Uterus (tissue), 7 donors: ENCODE measurements around a stretch of chr22.

GRCh38 chr22:45440751-45441647 lies 27.5 kb downstream of the RIBC2 start:
- PRO-cap, 4 experiments = peak in 2 of 4 experiments; most common plus-strand start chr22:45440887 (in 1); most common minus-strand start chr22:45441335 (in 1)
- RAMPAGE, long total RNA, 2 experiments = no peak in any of the 2 experiments
- RRBS = 31% methylated on average over 6 of the region's 23 CpGs

DNA sequence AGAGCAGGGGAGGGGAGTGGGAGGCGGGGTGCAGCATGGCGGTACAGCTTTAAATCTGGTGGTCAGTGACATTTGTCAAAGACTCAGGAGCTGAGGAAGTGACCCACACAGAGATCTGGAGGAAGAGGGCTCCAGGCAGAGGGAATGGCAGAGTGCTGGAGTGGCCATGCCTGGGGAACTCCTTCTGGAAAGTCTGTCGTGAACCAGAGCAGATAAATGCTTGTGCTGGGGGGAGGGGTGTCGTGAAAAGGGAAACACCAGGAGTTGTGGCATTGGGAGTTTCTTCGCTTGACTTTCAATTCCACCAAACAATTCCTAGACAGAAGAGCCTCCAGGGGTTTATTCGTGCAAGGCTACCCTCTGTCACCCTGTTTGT lies 83.5 kb upstream of the ATXN10 start:
- PRO-cap, 4 experiments = no peak in any of the 4 experiments
- RAMPAGE, long total RNA, 2 experiments = no peak in any of the 2 experiments
- RRBS = no CpG with 5 or more reads among the region's 6 CpGs

GRCh38 chr22:45626187-45626764 lies 45.4 kb upstream of the ATXN10 start:
- PRO-cap, 4 experiments = peak in 2 of 4 experiments; most common plus-strand start chr22:45626594 (in 2); most common minus-strand start chr22:45626455 (in 2)
- RAMPAGE, long total RNA, 2 experiments = no peak in any of the 2 experiments
- RRBS = 96% methylated on average over 4 of the region's 23 CpGs

- PRO-cap, 4 experiments = no peak in any of the 4 experiments
- RAMPAGE, long total RNA, 2 experiments = no peak in any of the 2 experiments
- RRBS = 32% methylated on average over 4 of the region's 17 CpGs
Observed at GRCh38 chr22:45896346-45897019, 80.5 kb downstream of the WNT7B start.

GRCh38 chr22:46004423-46005023 lies 27.6 kb upstream of the WNT7B start:
- PRO-cap, 4 experiments = no peak in any of the 4 experiments
- RAMPAGE, long total RNA, 2 experiments = no peak in any of the 2 experiments
- RRBS = no CpG with 5 or more reads among the region's 19 CpGs

DNA sequence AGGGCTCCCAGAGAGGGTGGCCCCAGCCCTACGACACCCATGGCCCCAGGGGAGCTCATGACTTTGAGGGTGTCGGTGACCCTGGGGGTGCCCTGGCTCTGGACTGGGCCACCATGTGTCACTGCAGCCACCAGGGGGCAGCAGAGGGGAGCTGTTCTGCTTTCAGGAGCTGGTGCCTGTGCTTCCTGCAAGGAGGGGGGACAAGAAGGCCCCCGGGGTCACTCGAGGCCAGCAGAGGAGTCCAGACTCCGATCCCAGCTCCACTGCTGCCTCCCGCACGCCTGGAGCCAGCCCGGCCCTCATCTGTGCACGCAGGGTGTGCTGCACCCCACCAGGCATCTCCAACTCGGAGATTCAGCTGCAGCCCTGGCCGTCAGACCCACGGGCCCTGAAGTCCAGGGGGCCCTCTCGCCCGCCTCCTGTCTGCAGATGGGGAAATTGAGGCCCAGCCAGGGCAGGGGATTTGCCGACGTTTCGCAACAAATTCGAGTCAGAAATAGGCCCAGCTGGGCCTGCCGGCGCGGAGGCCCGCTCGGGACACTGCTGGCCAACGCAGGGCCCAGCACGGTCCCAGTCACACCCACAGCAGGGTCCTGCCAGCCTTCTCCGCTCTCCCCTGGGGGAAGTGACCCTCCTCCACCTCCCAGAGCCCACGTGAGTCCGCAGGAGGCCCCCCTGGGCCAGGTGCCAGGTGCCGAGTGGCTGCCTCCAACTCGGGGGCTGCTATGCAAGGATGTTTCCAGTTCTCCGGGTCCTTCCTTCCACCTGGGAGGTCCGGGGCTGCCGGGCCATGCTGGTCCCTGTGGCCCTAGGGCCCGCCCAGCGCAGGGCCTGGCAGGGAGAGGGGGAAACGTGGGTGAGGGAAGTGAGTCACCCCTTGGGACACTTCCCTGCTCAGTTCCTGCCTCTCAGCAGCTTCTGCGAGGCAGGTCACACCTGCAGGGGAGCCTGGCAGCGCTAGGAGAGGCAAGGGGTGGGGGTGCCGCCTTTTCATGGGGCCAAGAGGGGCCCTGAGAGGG lies 29.7 kb upstream of the WNT7B start:
- PRO-cap, 4 experiments = peak in 4 of 4 experiments; most common plus-strand start position 234 of the sequence (in 2); most common minus-strand start position 307 of the sequence (in 1)
- RAMPAGE, long total RNA, 2 experiments = no peak in any of the 2 experiments
- RRBS = 2% methylated on average over 5 of the region's 39 CpGs

DNA sequence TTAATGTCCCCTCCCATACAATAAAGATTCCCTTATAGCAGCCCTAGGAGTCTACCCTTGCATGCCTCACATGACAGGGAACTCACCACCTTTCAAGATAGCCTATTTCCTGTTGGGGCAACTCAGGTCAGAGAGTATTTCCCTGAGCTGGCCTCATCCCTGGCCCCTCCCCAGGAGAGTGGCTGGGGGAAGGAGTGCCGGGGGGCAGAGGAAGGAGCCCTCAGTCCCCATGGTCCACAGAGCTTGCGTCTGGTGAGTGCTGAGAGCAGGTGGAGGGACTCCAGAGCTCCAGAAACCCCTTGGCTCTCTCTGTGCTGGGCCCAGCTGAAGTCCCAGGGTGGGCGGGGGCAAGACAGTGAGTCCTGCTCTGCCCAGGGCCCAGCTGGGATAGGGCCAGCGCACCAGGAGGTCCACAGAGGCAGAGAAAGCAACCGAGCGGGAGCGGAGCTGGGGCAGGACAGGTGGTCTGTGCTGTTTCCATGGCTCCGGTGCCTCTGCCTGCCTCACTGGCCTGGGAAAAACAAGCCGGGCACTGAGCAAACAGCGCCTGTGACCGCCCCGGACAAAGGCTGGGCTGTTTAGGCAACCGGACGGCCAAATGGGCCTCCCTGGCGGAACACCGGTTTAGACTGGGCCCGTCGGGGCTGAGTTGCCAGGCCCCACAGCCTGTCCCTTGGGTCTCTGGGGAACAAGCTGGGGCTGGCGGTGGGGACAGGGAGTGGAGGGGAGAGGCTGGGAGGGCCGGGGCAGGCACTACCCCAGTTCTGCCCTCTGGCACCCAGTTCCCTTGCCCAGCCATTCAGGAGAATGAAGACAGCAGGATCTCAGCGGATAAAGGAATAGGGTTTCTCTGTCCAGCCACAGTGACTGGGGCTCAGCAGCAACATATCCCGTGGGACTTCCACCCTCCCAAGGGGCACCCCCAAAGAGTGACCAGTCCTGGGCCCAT lies 34.1 kb upstream of the WNT7B start:
- PRO-cap, 4 experiments = no peak in any of the 4 experiments
- RAMPAGE, long total RNA, 2 experiments = no peak in any of the 2 experiments
- RRBS = 85% methylated on average over 2 of the region's 22 CpGs

DNA sequence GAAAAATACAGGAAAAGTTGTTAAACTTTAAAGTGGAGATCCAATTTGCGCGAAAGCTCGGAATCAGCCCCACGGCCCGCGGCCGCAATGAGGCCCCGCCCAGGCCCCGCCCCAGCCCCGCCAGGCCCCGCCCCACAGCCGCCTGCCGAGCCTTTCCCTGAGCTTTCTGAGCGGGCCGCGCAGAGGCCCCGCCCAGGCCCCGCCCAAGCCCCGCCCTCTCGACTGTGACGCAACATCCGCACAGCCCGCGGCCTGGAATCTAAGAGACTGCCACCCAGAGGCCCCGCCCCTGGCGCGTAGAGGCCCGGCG lies 58.6 kb upstream of the WNT7B start:
- PRO-cap, 4 experiments = peak in 4 of 4 experiments; most common minus-strand start position 89 of the sequence (in 4)
- RAMPAGE, long total RNA, 2 experiments = no peak in any of the 2 experiments
- RRBS = 4% methylated on average over 2 of the region's 29 CpGs

- PRO-cap, 4 experiments = peak in 3 of 4 experiments; most common plus-strand start chr22:46044314 (in 3)
- RAMPAGE, long total RNA, 2 experiments = no peak in any of the 2 experiments
- RRBS = 1% methylated on average over 3 of the region's 8 CpGs
Observed at GRCh38 chr22:46044263-46044453, 67.2 kb upstream of the WNT7B start.

- PRO-cap, 4 experiments = no peak in any of the 4 experiments
- RAMPAGE, long total RNA, 2 experiments = start-site peak on the plus strand in 1 of 2 experiments, at chr22:46094420-46094489 at its widest, 7 reads per replicate
- RRBS = no CpG with 5 or more reads among the region's 8 CpGs
Observed at GRCh38 chr22:46094304-46094739, 56.0 kb upstream of the PPARA start.

DNA sequence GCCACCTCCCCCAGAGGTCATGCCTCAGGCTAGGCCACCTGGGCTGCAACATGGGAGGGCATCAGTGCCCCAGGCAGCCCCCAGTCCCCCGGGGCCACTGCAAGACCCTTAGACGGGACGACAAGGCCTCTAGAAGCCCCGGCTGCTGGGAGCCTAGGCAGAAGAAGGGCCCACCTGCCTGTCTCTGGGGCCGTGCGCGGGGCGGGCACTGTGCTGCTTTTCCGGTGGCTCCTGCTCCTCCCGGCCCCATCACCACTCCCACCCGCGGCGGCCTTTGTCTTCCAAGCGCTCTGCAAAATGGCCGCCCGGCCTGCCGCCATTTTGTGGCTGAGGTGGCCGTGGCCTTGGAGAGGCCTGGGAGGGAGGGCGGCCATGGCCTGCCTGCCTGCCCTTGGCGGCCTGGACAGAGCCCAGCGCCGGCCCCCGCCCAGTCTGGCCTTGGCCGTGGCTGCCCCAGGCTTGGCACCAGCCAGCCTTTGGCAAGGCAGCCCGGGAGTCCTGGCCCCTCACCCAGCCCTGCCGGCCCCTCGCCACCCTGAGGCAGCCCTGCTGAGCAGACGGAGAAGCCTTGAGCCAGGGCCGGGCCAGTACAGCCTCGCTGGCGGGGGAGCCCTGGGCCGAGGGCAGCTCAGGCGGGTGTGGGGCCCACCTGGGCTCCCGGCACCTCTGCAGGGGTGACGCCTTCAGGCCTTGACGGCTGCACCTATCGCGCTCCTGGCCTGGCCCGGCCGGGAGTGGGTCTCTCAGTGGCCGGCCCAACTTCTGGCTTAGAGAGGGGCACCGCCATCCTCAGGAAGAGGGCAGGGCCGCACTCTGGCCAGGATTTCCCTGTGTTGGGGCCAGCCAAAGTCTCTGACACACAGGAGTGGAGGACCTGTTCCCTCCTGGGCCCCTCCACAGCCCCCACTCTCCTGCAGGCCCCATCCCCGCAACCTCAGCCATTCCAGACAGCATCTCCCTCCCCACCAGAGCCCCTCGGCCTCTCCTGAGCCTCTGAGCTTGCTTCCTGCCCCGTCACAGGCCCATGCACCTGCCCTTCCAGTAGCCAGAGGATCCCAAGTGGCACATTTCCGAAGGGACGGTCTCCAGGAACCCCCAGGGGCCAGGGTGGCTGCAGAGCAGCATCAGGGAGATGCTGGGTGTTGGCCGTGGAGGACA lies 45.9 kb upstream of the PPARA start:
- PRO-cap, 4 experiments = no peak in any of the 4 experiments
- RAMPAGE, long total RNA, 2 experiments = no peak in any of the 2 experiments
- RRBS = 25% methylated on average over 35 of the region's 49 CpGs

DNA sequence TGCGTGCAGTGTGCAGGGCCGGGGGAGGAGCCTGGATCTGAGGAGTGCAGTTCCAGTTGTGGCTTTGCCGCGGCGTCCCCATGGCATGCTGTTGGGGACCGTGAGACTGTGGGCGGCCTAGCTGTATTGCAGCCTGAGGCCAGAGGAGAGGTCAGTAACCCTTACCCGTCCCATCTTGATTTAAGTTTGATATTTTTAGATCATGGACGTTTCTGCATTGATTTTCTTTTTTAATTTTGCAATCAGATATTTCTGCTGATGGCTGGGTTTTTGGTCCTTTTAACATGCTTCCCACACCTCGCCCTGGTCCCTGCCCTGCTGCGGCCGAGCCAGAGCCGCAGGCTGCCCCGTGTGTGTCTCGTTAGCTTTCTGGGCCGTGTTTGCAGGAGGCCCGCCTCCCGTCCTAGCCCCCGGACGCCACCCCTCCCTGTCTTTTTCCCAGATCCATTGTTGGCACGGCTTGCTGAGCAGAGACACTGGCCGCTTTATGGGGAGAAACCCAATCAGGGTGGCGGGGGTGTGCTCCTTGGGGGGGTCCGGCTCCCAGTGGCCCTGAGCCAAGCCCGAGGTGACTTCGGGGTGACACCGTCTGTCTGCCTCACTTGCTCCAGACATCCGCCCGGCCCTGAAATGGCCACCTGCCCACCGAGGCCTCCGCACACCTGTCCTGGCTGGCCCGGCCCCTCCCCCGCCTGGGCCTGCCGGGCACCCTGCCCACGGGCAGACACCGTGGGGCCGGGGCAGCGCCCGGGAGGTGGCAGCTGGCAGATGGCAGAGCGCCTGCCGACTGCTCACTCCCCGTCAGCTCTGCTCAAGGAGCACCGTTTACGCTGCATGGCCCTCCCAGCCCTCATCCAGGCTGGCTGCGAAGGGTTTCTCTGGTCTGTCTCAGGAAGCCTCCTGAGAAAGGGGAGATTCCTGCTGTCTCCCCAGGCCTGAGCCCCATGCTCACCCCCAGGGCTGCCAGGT lies 43.3 kb upstream of the PPARA start:
- PRO-cap, 4 experiments = peak in 4 of 4 experiments; most common plus-strand start position 774 of the sequence (in 2); most common minus-strand start position 371 of the sequence (in 2)
- RAMPAGE, long total RNA, 2 experiments = no peak in any of the 2 experiments
- RRBS = 5% methylated on average over 12 of the region's 45 CpGs

DNA sequence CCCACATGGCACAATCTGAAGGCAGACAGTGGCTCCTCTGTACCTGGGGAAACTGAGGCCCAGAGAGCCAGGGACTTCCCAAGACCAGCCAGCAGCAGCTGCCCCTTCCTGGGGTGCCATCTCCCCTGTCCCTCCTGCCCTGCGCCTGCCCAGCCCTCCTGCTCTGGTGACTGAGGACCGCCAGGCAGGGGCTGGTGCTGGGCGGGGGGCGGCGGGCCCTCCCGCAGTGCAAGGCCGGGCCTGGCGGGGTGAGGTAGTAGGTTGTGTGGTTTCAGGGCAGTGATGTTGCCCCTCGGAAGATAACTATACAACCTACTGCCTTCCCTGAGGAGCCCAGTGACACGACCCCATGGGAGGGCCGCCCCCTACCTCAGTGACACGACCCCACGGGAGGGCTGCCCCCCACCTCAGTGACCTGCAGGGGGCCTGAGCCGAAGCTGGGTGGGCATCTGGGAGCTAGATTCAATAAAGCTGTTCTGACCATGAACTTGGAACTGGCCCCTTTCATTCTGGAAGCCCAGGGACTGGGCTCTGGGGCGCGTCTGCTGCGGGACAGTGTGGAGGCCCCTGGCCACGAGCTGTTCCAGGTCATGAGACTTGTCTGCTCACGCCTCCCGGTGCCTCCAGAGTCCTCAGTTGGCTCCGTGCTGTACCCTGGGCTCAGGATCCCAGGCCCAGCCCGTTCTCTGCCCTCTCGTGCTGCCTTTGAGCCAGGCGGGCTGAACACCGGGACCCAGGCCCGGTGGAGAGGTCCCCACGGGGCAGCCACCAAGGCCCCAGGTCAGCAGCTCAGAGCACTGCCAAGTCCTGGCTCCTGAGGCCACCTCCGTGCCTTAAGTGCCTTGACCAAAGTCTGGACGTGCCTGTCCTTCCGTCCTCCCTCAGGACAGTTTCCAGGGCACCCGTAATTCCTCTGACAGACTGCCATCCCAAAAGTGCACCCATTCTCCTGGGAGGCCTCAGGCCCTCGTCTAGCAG lies 36.6 kb upstream of the PPARA start:
- PRO-cap, 4 experiments = peak in 4 of 4 experiments; most common plus-strand start position 250 of the sequence (in 4); most common minus-strand start position 317 of the sequence (in 4)
- RAMPAGE, long total RNA, 2 experiments = no peak in any of the 2 experiments
- RRBS = 36% methylated on average over 5 of the region's 32 CpGs

- PRO-cap, 4 experiments = peak in 1 of 4 experiments; most common plus-strand start chr22:46116592 (in 1); most common minus-strand start chr22:46116587 (in 1)
- RAMPAGE, long total RNA, 2 experiments = no peak in any of the 2 experiments
- RRBS = no CpG with 5 or more reads among the region's 33 CpGs
Observed at GRCh38 chr22:46116219-46116958, 33.9 kb upstream of the PPARA start.

GRCh38 chr22:46129135-46130288 lies 20.8 kb upstream of the PPARA start:
- PRO-cap, 4 experiments = peak in 1 of 4 experiments; most common plus-strand start chr22:46129599 (in 1)
- RAMPAGE, long total RNA, 2 experiments = no peak in any of the 2 experiments
- RRBS = no CpG with 5 or more reads among the region's 38 CpGs

- PRO-cap, 4 experiments = no peak in any of the 4 experiments
- RAMPAGE, long total RNA, 2 experiments = no peak in any of the 2 experiments
- RRBS = no CpG with 5 or more reads among the region's 13 CpGs
Observed at GRCh38 chr22:46238375-46238752, 11.7 kb downstream of the CDPF1 start.

DNA sequence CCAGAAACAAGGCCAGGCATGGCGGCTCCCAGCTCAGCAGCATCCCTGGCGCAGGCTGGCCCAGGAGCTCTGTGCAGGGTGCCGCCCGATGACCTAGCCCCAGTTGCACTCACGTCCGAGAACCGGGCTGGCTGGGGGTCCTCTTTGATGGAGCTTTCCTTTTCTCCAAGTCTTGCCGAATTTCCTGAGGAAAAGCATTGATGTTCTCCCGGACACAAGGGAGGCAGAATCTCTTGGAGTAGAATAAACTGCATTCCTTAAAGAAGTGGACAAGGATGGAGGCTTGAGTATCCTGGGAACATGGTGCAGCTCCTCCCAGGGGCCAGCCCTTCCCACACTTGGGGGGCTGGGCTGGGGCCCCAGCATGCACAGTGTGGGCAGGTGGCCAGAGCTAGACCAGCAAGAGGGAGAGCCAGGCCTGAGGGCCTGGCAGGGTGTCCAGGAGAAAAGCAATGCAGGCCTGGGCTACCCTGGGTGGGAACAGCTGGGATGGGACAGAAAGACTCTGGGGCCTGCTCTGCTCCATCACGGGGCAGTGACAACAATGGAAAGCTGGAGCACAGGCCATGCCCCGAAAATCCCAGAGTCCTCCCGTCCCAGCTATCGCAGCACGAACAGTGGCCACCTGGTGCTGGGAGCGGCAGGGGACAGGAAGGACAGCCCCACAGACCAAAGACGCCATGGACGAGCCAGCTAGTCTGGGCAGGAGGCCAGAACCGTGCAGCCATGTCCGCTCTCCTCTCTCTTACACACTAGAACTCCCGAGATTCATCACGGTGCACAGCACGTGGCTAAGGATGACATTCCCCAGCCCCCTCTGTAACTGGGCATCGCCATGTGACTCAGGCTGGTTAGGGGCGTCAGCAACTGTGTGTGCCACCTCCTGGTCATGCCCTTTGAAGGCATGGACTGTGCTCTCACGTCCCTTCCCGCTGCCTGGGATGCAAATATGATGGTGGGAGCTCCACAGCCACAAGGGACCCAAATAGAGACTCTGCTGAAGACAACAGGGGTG lies 4.8 kb downstream of the CDPF1 start:
- PRO-cap, 4 experiments = no peak in any of the 4 experiments
- RAMPAGE, long total RNA, 2 experiments = no peak in any of the 2 experiments
- RRBS = 55% methylated on average over 3 of the region's 26 CpGs

GRCh38 chr22:46408532-46408957 lies 73.0 kb downstream of the TRMU start:
- PRO-cap, 4 experiments = no peak in any of the 4 experiments
- RAMPAGE, long total RNA, 2 experiments = no peak in any of the 2 experiments
- RRBS = no CpG with 5 or more reads among the region's 19 CpGs

DNA sequence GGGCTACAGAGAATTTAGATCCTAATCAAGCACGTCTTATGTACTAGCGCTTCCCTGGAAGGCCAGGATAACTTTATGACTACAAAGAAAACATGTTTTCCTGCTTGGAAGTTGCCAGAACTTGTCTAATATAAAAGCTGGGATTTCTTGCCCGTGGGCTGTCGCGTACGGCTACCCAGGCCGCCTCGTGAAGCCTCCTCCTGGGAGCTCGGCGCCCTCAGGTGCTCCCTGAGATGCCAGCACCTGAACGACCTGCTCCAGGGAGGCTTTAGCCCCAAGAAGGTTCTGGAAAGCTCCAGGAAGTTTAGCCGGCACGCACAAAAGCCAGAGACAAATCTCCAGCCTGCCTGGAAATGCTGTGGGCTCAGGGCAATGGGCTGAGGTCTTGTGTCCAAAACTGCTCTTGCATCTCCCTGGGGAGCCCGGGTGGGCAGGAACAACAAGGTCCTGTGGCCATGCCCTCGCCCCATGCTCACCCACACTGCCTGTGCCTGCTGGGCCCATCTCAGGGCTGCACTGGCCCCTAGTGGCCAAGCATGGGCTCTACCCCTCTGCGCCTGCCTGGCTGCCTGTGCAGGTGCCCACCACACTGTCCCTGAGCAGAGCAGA lies 4.6 kb upstream of the CELSR1 start:
- PRO-cap, 4 experiments = no peak in any of the 4 experiments
- RAMPAGE, long total RNA, 2 experiments = no peak in any of the 2 experiments
- RRBS = 43% methylated on average over 3 of the region's 16 CpGs

- PRO-cap, 4 experiments = no peak in any of the 4 experiments
- RAMPAGE, long total RNA, 2 experiments = no peak in any of the 2 experiments
- RRBS = 6% methylated on average over 16 of the region's 25 CpGs
Observed at GRCh38 chr22:46576334-46576682, 38.9 kb upstream of the CELSR1 start.